LUHMES (cell line): ENCODE results near the genes VARS1, C2 and TAP1.

DNA sequence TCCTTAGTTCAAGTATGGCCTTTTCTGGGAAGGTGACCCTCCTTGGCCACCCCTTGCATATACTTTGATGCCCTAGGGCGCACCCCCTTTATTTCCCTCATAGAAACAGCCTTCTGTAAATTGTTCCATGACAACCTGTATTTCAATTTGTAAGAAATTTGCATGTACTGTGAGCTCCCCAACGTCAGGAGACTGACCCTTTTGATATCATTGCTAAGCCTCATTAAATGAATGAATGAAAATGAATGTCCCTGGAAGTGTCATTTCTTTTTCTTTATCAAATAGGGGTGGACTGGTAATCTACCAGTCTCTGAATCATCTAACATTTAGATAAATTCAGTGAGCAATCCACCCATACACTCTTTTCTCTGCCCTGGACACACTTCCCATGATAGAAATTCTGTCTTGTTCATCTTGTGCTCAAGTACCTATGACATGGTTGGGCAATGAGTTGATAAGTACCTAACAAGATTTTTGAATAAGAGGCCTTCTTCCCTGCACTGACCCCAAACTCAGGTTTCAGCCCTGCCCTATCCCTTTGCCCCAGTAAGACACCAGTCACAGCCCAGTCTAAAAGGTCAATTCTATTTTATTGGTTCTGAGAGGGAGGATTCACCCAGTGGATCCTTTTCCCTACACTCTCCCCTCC, 2.5 kb downstream of the DDAH2 start:
- PRO-cap: no peak

DNA sequence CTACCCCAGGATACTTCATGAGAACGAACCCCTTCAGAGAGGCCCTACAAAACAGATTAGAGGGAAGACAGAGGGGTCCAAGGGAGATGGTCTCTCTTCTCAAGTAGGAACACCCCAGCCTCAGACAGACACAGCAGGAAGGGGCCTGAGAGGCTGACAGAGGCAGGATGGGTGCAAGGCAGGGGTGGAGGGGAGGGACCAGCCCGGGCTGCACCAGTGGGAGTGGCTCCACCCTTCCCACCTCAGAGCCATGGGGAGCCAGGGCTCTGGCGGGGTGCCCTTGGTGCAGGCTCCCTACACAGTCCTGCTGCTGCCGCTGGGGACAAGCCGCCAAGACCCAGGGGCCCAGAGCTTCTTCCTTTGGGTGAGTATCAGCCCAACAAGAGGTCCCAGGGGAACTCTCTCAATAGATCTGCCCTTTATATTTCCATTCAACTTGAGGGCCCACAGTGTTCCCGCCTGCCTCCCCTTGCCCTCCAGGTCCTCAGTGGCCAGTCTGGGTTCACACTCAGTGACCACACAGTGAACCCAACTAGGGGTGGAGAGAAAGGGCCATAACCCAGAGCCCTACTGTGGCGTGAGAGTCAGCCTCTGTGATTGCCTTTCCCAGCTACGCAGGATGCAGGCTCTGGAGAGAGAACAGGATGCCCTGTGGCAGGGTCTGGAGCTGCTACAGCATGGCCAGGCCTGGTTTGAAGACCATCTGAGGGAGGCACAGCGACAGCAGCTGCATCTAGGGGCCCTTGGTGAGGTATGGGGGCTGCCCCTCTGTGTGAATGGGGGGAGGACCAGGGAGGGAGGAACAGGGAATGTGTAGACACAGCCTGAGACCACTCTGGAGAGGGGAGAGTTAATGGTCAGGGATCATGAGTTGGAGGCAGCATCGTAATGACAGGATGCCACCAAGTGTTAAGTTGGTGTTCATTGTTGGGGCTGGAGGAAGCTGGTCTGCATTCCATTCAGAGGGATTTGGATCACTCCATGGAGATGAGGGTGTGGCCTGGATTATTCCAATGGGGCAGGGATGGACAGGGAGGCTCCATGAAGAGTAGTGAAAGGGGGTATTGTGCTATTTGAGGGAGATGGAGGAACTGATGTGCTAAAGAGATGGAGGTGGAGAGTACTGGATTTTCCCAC, 717 bp downstream of the SAPCD1 start:
- PRO-cap: no peak

DNA sequence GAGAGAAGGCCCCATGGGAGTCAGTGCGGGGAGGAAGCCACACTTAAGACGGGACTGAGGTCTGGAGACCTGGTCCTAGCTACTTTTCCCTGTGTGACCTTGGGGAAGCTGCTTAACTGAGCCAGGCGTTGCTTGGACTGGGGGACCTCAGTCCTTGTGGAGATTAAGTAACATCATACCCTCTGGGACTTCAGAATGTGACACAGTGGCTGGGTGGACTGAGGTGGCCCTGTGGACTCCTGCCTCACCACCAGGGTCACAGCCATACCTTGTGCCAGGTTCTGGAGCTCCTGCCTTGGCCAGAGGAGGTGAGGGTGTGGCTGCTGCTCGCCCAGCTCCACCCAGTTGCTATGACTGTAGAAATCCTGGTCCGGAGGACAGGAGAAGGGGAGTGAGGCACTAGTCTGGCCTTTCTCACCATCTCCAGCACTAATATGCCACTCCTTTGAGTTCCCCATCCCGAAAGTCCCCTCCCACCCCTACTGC, 2.0 kb downstream of the VWA7 start:
- PRO-cap: no peak

- PRO-cap: bidirectional peak, plus-strand start at chr6:31795390, minus-strand start at chr6:31795367; bidirectional peak, plus-strand start at chr6:31796010, minus-strand start at chr6:31795731
Observed at GRCh38 chr6:31795317-31796222, at the start of gene VARS1. VARS1 (minus strand) TSS chr6:31795752.

DNA sequence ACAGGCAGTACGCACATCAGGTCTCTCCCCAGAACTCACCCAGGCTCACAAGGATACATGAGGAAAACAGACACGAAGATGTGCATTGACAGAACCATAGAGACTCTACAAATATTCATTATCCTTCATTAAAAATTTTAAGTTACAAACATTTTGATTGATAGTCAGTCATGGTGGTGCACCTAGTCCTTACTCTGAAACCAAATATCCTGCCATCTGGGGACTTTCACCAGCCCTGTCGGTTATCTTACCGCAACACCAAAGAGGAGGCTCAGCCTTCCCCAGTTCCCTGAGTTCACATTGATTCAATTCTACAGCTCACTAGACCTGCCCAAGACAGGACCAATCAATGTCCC, 3.5 kb downstream of the NEU1 start:
- PRO-cap: no peak

GRCh38 chr6:31861882-31862300, 730 bp downstream of the NEU1 start:
- PRO-cap: no peak

DNA sequence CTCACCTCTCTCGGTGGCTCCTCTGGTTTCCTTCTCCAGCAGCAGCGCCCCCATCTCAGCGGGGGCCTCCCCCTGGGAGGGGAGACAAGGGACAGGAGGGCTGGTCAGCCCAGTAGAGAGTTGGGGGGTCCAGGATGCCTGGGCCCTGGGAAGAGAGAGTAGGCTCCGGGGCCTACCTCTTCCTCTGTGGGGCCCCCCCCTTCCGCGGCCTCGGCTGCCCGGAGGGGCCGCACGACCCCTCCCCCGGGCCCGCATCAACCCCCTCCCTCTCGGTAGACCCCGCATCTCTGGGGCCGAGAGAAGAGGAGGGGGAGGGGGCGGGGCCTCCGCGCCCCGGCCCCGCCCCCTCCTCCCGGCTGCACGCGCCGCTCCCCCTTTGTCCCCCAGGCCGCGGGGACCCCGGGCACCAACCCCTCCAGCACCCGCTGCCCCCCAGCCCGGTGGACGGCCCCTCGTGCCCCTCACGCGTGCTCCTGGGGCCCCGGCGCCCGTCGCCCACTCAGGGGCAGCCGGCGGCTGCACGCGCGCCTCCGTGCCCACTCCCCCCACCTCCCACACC, 501 bp downstream of the EHMT2 start:
- PRO-cap: no peak

DNA sequence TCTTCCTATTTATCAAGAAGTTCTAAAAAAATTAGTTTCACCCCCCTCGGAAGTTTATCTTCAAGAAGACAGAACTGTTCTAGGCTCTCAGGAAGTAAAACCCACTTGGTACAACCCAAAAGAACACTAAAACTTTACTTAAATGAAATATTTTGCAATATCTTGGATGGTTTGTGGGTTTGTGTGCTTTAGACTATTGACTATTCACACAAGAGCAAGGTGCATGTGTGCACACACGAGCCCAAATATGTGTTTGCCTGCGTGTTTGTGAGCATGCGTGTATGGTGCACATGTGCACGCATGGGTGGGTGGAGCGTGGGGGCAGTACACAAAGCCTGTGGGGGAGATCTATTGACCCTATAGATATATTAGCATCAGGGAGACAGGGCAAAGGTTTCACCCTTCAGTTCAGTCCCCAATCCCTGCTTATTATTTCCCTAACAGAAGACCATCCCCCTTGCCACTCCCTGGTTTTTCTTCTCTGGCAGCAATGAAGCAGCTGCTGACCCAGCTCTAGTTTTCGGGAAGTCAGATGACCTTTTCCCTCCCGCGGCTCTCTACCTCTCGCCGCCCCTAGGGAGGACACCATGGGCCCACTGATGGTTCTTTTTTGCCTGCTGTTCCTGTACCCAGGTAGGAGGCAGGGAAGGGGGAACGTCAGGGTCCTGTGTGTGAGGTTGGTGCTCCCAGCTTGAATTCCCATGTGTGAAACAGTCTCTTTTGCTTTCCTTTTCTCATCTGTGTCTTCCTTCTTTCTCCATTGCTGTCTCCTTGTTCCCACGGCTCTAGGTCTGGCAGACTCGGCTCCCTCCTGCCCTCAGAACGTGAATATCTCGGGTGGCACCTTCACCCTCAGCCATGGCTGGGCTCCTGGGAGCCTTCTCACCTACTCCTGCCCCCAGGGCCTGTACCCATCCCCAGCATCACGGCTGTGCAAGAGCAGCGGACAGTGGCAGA, at the start of gene C2:
C2 (plus strand) TSS at position 552 of the 957 bp plus-strand sequence.
- PRO-cap: no peak

DNA sequence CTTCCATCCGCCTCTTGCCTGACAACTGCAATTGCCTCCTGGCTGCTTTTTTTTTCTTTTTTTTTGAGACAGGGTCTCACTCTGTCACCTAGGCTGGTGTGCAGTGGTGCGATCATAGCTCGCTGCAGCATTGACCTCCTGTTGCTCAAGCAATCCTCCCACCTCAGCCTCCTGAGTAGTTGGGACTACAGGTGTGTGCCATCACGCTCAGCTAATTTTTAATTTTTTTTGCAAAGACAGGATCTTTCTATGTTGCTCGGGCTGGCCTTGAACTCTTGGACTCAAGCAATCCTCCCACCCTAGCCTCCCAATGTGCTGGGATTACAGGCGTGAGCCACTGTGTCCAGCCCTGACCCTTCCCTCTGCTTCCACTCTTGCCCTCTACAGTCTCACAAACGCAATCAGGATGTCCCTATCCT, 4.5 kb downstream of the TNXB start:
- PRO-cap: no peak

DNA sequence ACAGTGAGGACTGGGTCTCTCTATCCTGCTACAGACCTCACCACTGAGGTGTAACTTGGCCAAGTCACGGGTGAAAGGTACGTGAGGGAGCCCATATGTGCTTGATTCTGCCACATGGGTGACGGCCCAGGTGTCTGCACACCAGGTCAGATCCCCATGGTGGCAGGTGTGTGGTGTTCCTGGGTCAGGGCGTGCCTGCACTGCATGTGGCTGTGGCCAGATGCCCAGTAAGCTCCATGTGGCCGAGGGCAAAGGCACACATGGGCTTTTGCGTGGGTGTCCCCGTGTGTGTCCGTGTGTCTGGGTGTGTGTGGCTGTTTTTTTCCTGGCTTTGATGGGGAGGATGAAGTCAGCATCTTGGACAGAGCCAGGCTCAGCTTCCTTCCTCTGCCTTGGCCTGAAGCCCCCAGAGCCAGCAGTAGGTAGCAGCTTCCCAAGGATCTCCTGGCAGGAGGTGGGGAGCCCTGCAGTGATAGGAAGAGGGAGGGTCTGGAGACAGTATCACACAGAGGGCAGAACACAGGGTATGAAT, 1.5 kb upstream of the TNXB start:
- PRO-cap: no peak

DNA sequence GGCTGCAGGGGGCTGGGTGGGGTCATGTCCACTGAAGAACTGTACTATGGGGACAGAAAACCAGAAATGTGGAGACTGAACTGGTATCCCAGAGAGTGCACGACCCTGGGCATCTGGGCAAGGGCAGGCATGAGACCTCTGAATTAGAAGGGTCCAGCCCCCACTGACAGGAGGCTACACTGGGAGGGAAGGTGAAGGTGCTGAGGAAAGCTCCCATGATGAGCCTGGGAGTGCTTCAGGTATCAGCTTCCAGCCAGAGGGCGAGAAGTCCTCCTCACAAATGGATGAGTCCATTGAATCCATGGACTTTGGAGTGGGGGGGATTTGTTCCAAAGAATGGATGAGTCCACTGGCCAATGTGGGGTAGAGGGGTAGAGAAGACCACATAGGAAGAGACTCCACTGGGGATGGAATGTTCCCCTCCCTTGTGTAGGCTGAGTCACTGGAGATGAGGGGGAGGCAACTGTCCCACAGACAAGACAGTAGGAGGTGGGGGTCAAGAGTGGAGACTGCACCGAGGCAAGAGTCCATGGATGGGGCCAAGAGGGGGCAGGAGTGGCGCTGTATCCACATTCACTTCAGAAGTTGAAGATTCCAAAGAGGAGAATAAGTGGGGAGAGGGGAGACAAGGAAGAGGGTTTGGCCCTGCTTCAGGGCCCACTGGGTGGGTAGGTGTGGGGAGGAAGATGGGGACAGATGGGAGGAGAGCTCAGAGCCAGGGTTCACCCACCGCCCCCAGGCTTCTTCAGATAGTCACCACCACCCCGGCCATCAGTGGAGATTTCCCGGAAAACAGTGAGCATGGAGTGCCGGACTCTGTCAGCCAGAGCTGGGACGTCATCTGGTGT, 4.4 kb downstream of the EGFL8 start:
- PRO-cap: no peak

DNA sequence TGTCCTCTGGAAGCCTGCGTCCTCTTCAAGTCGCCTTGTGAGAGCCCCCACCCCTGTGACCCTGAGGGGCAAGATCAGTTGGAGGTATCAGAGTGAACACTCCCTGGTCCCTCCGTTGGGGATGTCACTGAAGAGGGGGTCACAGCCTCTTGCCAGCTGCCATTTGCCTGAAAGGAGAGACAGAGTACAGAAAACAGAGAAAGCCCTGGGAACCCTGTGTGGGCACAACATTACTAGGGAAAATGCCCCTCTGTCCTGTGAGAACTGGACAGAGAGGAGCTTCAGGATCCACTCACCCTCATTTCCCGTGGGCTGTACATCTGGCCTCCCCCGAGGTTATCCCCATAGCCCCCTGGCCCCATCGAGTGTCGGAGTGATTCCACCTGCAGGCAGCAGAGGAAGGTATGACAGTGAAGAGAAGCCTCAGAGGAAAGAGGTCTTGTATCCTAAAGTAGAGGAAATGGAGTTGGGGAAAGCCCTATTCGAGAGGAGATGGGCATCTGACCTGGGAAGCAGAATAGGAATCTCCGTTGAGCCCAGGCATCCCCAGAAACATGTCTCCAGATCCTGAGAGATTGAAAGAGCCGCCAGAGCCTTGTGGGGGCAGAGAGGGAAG, 2.4 kb upstream of the AGER start:
- PRO-cap: no peak

- PRO-cap: no peak
Observed at GRCh38 chr6:32271400-32271716, 47.5 kb upstream of the NOTCH4 start.

DNA sequence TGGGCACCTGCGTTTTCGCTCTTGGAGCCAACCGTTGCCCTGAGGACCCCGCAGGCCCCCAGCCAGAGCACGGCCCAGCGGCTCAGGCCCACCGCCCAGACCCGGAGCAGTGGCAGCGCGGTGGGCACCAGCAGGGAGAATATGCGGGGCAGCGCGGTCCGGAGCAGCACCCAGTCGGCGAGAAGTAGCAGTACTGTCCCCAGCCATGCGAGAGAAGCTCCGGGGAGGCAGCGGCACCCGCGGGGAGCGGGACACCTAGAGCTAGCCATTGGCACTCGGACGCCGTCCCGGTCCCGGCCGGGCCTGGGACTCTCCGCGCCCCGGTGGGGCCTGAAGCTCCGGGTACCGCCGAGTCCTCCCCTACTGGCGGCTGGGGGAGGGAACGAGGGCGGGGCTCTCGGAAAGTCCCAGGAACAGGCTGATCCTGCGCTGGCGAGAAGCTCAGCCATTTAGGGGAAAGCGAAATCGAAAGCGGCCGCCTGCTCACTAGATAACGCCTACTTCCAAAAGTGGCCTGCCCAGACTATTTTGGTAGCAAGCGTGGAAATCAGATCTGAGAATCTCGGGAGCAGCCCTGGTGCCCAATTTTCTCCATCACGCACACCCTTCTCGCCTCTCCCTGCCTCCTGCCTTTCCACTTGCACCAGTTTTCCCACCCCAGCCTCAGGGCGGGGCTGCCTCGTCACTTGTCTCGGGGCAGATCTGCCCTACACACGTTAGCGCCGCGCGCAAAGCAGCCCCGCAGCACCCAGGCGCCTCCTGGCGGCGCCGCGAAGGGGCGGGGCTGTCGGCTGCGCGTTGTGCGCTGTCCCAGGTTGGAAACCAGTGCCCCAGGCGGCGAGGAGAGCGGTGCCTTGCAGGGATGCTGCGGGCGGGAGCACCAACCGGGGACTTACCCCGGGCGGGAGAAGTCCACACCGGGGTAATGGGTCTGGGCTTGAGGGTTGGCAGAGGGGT, at the start of gene TAP1:
TAP1 (minus strand) TSS at position 337 of the 957 bp plus-strand sequence.
- PRO-cap: no peak

GRCh38 chr6:32950358-32950796, 2.5 kb downstream of the HLA-DMA start:
- PRO-cap: no peak

DNA sequence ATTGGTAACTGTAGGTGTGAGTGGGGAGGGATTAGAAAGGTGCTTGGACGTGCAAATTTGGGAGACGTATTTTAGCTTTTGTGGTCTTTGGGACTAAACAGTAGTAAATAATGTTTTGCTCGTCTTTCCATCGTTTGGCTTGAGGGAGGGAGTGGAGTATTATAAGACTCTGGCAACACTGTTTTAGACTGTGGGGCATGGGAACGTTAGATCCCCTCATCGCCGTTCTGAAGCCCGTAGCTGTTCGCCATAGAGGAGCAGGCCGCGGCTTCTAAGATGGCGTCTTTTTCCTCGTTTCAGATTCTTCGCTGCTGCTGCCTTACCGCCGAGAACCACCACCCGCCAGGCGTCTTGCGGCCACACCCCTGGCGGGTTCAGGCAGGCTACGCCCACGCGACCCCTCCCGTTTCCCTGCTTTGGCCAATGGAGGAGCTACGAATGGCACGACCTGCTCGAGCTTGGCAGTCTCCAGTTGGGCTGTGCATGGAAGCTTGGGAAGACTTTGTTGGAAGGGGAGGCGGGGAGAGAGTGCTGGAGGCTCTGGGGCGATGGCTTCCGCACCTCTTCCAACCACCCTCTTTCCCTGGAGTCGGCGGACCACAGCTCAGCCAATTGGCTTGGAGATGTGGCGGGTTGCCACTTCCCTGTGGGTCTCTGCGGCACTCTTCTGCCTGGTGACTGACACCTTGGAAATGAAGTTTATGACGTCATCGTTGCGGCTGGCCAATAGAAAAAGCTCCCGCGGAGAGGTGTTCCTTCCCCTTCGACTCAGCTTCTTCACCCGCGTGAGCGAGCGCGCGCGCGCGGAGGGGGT, 3.1 kb downstream of the BRD2 start:
- PRO-cap: bidirectional peak, plus-strand start at position 414 of the sequence, minus-strand start at position 279 of the sequence; bidirectional peak, plus-strand start at position 470 of the sequence, minus-strand start at position 475 of the sequence; bidirectional peak, plus-strand start outside the sequence, minus-strand start at position 657 of the sequence

GRCh38 chr6:32972109-32972783, 3.9 kb downstream of the BRD2 start:
- PRO-cap: bidirectional peak, plus-strand start at chr6:32972197, minus-strand start at chr6:32971951; unidirectional peak, plus-strand start at chr6:32972480

DNA sequence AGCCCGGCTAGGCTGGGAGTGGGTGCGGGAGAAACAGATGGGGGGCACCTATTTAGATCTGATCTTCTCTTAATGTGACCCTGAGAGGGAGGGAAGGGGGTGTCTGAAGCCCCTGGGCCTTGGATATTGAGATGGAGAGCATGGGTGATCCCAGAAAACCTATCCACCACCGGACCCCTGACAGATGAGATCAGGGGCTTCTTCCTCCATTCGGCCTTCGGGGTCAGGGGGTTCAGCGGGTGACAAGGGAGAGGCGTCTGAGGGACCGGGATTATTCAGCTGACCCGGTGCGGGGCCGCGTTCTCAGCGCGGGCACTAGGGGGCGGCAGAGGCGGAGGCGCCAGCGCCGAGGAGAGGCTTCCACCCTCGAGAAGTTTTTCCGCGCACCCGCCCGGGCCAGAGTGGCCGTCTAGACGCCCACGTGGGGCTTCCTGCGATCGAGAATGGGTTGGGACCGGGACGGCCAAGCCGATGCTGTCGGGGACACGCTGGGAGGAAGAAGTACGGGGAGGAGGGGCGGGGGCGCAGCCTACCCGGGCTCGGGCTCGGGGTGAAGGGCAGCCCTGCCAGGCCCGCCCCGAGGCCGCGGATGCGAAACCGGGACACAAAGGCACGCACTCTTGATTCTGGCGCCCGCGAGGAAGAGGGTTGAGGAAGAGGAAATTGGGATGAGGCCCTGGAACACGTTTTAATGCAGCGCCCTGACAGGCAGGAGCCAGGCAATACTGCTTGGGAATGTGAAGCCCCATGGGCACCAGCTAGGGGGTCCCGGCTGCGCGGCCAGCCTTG, 30.8 kb downstream of the COL11A2 start:
- PRO-cap: unidirectional peak, plus-strand start at position 375 of the sequence

- PRO-cap: no peak
Observed at GRCh38 chr6:33304418-33304900, 5.7 kb upstream of the RGL2 start.

DNA sequence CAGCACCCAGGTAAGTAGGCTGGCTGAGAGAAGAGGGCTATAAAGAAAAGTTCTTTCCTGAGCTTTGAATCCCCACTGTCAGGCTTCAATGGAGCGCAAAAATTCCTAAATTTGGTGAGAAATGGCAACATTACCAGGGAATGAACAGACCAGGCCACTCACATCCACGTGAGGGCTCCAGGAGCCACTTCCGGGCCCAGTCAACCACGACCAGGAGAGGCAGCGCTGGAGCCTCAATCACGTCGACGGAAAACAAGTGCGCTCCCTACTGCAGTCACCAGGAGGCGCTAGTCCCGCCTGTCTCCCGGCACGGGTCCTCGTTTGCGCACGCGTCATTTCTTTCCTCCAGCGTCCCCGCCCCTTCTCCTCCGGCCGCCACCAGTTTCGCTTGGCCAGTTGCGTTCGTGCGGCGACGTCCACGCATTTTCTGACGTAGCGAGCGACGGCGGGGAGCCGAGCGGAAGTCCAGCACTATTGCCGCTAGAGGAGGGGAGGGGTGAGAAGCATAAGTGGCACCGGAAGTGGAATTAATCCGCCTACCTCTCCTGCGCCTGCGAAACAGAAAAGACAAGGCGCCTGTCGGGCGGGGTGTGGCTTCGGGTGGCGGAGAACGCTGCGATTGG, 382 bp upstream of the KIFC1 start:
- PRO-cap: bidirectional peak, plus-strand start at position 297 of the sequence, minus-strand start at position 254 of the sequence; bidirectional peak, plus-strand start outside the sequence, minus-strand start at position 426 of the sequence